HTR-8/SVneo (cell line): ENCODE measurements around the genes CETN1 and ENOSF1.

GRCh38 chr18:209764-210621, 51.6 kb downstream of the USP14 start:
- RRBS = no CpG with 5 or more reads among the region's 1 CpG

DNA sequence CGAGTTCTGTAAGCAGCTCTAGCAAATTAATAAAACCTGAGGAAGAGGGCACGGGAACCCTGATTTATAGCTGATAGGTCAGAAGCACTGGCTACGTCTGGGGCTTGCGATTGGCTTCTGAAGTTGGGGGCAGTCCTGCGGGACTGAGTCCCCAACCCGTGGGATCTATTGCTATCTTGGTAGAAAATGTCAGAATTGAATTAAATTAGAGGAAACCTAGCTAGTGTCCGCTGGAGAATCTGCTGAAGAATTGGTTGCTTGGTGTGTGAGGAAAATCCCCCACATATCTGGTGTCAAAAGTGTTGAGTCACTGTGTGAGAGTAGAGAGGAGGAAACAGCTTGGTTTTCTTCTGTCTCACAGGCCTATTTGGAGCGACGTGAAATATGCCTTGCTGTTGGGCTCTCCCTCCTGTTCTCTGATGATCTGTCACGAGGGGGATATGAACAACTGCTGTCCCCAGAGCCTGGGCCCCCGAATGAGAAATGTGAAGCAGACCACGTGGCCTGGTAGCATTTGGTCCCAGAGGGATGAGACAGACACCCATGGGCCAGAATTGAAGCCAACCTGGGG, 18.4 kb upstream of the COLEC12 start:
- RRBS = no CpG with 5 or more reads among the region's 12 CpGs

DNA sequence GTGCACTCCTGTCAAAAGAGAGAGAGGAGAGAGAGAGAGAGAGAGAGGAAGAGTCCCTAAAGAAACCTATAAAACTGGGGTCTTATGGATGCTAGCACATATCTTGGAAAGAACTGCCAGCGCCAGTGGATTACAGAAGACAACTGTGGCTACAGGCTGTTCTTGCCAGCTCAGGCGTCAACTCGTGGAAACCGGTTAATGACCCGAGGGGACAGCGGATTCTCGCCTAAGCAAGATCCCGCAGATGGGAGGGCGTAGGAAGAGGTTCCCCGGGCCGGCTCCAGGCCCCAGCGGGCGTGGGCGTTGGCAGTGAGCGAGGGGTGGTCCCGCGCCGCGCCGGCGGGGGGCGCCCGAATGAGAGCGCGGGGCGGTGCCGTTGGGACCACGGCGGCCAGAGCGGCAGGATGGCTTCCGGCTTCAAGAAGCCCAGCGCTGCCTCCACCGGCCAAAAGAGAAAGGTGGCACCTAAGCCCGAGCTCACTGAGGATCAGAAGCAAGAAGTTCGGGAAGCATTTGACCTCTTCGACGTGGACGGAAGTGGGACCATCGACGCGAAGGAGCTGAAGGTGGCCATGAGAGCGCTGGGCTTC, at the start of gene CETN1:
Gene CETN1, plus strand, starts transcription at position 376 of the 590 bp plus-strand sequence.
- RRBS = 98% methylated on average over 23 of the region's 42 CpGs

GRCh38 chr18:712475-713003, at the start of gene ENOSF1:
Gene ENOSF1 (minus strand): TSS chr18:712630.
- RRBS = 74% methylated on average over 21 of the region's 70 CpGs

- RRBS = 0% methylated on average over 4 of the region's 21 CpGs
These were observed 771 bp downstream of the YES1 start for GRCh38 chr18:811180-811762.

- RRBS = no CpG with 5 or more reads among the region's 15 CpGs
These were observed 20.0 kb upstream of the YES1 start for GRCh38 chr18:832037-832545.

GRCh38 chr18:906591-907135, 2.0 kb downstream of the ADCYAP1 start:
- RRBS = 69% methylated on average over 5 of the region's 38 CpGs

- RRBS = no CpG with 5 or more reads among the region's 40 CpGs
These were observed 71.9 kb downstream of the ADCYAP1 start for GRCh38 chr18:976193-977318.

DNA sequence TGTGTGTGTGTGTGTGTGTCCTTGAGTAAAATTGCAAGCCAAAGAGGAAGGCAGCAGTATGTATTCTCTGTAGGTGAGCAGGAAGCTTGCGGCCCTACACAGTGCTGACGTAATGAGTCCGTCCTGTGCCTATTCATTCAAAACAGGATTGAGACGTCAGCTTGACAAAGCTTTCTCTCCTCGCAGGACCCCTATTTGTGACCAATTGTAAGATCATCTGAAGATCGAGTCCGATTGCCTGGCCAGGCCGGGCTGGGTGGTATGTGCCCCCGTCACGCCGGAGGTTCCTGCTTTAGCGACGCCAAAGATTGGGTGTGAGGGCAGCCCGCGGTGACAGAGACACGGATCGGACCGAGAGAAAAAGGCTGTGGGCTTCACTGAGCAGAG, 220.3 kb downstream of the METTL4 start:
- RRBS = no CpG with 5 or more reads among the region's 18 CpGs

- RRBS = no CpG with 5 or more reads among the region's 5 CpGs
These were observed 17.5 kb downstream of the NDC80 start for GRCh38 chr18:2588746-2589344.

DNA sequence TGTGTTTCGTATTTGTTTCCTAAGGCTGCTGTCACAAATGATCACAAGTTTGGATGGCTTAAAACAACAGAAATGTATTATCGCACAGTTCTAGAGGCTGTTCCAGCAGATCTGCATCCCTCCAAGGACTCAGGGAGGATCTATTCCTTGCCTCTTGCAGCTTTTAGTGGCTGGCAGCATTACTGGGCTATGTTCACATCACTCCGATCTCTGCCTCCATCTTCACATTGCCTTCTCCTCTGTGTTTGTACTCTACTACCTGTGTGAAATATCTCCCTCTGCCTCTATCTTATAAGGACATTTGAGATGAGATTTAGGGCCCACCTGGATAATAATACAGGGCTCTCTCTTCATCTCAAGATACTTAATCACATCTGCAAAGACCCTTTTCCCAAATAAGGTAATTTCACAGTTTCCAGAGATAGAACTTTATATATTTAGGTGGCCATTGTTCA, 19.0 kb downstream of the NDC80 start:
- RRBS = no CpG with 5 or more reads among the region's 3 CpGs

GRCh38 chr18:2664642-2665174, 9.2 kb downstream of the SMCHD1 start:
- RRBS = no CpG with 5 or more reads among the region's 3 CpGs

DNA sequence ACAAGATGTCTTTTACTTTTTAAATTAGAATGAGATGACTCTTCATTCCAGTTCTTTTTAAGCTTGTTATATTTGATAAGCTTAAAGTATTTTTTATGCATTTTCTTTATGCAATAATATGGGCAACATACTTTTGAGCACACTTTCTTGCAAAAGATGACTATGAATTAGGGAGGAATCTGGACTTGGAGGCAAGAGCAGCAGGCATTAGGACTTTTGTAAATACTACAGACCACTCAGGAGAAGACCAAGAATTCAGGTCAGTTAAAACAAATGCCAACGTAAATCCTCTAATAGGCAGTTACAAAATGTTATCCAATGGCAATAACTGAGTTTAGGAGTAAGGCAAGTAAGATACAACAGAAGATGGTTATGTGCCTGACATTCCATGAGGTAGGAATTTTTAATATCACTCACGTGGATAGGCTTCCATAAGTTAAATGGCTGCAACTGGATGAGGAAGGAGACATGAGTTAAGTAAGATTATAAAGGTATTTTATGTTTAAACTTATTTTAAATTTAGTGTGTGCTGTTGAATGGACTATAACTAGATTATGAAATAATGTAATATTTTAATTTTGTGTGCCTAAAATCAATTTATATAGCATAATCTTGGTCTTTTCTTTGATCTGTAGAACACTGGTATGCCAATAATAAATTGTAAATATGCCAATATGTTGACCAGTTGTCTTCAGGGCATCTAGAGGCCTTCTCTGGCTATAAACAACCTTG, 75.4 kb downstream of the SMCHD1 start:
- RRBS = no CpG with 5 or more reads among the region's 2 CpGs

DNA sequence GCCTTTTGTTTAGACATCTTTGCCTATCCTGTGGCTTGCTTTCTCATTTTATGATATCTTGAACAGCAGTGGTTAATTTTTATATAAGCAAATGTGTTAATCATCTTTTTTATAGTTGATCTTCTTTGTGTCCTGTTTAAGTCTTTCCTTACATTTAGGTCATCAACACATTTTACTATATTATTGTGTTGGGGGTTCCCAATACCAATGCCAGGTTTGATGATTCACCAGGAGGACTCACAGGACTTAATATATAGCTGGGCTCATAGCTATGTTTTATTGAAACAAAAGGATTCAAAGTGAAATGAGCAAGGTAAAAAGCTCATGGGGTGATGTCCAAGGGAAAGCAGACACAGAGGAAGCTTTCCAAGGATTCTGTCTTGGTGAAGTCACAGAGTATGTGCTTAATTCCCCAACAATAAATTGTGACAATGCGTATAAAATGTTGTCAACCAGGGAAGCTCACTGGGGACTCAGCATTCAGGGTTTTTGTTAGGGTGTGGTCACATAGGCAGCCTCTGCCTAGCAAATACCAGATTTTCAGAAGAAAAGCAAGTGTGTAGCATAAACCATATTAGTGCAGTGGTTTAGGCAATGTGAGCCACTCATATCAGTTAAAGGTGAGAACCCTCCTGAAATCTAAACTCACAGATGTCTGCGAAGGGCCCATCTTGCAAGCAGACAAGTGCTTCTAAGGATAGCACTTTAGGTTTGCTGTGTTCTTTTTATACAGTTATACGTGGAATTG, 92.6 kb upstream of the EMILIN2 start:
- RRBS = no CpG with 5 or more reads among the region's 3 CpGs

- RRBS = no CpG with 5 or more reads among the region's 4 CpGs
These were observed 51.0 kb upstream of the EMILIN2 start for GRCh38 chr18:2795810-2796234.

- RRBS = no CpG with 5 or more reads among the region's 2 CpGs
These were observed 44.3 kb upstream of the EMILIN2 start for GRCh38 chr18:2802417-2802974.

GRCh38 chr18:2890427-2891246, 43.8 kb downstream of the EMILIN2 start:
- RRBS = no CpG with 5 or more reads among the region's 10 CpGs

DNA sequence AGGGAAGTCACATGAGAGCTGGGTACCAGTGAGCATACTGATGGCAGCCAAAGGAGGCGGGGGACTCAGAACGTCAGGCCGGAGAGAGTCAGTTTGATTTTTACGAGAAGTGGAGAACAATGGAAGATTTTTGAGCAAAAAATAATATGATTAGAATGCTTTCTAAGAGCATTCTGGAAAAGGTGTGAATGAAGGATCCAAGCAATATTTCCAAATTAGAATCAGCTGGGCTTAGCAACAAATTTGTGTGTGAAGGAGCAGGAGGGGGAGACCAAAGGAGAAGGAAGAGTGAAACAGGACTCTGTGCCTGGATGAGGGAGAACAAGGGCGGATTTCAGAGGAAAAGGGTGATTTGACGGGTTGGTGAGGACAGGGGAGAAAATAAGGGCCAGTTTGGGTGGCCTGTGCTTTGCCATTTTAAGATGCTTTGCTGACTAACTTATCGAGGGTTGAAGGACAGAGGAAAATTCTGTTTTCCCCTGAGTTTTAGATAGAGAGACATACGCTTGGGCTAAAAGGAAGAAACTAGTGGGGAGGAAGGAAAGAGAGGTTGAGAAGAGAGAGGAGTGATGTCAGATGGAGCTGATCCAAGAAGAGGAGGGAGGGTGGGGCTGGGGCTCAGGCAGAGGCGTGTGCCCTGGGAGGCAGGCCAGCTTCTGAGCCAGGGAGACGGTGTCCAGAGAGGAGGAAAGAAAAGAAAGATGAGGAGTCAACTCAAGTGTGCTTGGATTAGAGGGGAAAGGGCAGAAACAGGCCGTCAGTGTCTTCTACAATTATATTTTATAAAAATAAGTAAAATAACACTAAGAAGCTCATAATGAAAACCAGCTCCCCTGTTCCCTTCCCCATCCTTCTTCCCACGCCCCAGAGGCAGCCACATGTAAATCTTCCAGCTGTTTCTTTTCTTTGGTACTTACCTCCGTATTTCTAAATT, 56.0 kb downstream of the EMILIN2 start:
- RRBS = no CpG with 5 or more reads among the region's 13 CpGs

- RRBS = no CpG with 5 or more reads among the region's 3 CpGs
These were observed 28.0 kb downstream of the LPIN2 start for GRCh38 chr18:2984748-2985455.

DNA sequence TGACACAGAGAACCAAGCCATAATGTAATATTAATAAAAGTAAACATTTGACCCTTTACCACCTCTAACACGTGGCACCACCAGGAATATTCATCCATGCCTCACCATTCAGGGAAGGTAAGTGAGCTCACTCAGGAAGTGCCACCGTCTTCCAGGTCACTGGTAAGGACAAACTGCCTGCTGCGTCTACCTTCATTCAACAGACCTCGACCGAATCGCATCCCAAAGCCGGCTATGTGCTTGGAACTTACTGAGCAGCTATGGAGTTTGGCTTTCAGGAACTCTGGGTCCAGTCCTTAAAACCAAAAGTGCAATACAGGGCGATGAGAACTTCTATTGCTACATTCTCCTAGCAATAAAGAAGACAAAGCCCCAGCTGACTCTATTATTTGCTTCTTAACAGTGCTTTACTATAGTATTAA, 2.1 kb downstream of the LPIN2 start:
- RRBS = no CpG with 5 or more reads among the region's 8 CpGs